Ureter (tissue), 1 donor: ENCODE measurements around a stretch of chr3.

GRCh38 chr3:47851262-47851770 lies 48.4 kb downstream of the DHX30 start:
- PRO-cap: no peak

GRCh38 chr3:48215294-48216409 lies 7.6 kb upstream of the CAMP start:
- PRO-cap: unidirectional peak, plus-strand start at chr3:48215616

DNA sequence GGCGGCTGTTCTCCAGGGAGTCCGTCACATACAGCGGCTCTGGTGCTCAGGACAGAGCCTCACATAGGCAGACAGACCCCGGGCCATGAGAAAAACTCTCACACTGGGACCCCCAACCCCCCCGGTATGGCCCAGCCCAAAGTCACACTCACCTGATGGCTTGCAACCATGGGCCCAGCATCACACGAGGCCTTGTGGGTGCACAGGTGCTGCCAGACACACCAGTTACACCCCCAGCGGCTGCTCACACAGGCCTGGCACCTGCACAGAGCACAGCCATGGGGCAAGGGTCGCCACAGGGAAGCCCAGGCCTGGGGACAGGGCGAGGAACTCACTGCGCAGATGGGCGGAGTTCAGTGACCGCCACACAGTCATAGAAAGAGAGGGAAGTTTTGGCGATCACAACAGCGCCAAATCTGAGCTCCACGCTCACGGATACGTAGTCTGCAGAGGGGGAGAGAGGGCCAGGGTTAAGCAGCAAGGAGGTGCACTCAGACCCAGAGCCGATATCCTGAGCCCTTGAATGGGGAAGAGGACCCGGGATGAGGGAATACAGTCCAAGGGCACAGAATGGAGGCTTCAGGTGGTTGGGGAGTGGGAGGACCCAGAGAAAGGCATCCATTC lies 9.3 kb downstream of the PLXNB1 start:
- PRO-cap: no peak

DNA sequence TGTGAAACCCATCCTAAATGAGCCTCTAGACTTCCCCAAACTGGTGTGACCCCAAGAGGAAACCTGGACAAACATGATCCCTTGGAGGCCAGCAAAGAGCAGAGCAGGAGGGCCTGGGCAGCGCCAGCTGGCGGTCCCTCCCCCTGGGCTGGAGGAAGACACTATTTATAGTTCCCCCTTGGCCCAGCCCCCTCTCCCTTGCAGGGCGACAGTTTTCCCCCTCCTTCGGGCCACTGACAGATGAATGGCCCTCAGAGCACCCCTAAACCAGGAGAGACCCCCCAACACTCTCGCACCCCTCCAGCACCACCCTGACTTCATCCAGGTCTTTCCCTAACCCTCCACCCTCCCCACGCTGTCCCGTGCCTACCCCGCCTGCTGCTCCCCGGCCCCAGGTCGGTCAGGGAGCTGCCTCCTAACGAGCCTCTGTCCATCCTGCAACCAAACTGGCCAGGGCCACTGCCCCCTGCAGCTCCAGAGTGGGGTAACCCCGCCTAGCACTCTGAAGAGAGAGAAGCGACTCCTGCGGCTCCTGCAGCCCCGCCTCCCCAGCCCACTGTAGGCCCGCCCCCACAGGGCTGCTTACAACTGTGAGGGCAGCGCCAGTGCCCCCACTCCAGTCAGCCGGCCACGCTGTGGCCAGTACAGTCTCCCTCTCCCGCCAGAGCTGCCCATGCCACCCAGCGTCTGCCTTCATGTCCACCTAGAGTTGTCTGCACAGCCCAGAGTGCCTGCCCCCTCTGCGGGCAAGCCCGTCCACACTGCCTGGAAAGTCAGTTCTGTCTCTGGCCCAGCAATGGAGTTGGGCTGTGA lies 2.7 kb downstream of the UCN2 start:
- PRO-cap: no peak

DNA sequence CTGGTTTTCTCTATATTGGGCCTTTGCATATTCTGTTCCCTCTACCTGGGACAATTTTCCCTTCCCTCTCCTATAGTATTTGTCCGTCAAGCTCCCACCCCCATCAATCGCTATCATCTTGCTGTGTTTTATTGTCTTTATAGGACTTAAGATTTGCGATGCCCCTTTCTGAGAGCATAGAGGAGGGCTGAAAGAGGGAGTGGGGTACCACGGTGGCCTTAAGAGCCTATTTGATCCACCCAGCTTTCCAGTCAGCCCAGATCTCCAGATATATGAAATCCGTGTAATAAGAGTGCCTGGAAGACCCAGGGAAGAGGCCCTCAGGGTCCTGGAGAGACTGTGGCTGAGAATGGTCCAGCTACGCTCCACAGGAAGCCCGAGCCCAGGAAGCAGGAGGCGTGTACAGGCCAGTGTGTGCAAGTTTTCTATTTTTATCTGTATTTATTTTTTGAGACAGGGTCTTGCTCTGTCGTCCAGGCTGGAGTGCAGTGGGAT lies 827 bp upstream of the NCKIPSD start:
- PRO-cap: no peak

GRCh38 chr3:48691968-48692311 lies 6.2 kb upstream of the NCKIPSD start:
- PRO-cap: no peak

GRCh38 chr3:48694439-48695147 lies 8.9 kb upstream of the NCKIPSD start:
- PRO-cap: unidirectional peak, plus-strand start at chr3:48695005

GRCh38 chr3:48739875-48740835 lies 23.1 kb upstream of the IP6K2 start:
- PRO-cap: no peak

DNA sequence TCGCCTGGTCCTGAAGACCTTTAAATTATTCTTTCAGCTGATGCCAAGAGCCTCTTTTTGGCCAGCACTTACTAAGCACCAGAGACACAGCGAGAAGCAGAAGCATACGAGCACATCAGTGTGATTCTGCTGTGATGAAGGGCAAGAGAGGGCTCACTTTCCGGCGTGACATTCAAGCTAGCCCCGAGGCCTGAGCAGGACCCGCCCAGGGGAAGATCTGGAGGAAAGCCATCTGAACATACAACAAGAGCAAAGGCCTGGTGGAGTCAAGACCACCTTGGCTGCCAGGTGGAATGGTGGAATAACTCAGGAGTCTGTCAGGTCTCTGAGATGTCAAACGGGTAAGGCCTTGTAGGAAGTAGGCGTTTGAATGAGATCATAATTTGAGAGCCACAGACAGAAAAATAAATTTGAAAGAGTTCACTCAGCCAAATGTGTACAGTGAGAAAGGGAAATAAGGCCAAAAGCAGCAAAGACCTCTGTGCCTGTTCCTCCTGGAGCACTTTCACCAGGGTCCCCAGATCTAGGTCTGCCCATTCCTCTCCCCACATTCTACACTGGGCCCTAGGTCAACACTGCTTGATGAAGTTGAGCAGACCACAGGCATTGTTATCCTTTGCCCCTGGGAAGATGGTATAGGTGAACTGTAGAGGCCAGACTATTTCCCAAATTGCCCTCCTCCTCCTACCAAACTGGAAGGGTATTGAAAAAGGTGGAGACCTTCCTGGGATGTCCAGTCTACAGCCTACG lies 569 bp upstream of the PRKAR2A start:
- PRO-cap: no peak

GRCh38 chr3:48919373-48919626 lies 658 bp downstream of the ARIH2 start:
- PRO-cap: no peak

DNA sequence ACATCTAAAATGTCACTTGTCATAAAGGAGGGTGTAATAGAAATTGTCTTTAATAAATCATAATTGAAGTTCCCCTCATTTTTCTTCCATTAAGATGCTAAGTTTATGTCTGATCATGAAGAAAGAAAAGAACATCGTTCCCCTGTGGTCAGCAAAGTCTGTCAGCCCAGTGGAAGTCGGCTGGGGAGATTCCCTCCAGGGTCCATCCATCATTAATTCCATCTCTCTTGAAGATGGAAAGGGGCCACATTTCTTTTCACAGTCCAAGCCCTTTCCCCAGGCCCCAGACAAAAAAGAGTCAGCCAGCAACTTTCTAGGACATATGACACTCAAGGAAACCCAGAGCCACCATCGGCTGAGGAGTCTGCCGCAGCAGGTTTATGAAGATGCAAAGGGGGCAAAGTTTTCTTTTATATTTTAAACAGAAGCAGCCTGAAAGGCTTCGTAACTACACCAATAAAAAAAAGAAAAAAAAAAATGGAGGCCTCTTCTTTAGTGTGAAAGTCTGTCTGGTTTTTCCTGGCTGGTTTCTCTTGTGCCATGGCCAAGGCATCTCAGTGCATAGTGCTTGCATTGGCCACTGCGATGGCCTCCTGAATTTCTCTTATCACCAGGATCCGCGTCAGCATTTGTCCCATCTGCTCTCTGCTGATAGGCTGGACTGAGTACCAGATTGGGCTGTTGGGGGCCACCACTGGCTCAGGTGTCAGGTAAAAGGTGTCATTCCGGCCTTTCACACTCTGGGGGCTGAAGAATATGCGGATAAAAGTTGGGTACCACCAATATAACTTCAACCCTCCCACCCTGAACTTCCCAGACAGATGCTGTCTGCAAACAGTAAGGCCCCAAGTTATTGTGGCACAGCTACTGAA lies 936 bp upstream of the IMPDH2 start:
- PRO-cap: no peak

GRCh38 chr3:49133310-49134152 lies 681 bp upstream of the LAMB2 start:
- PRO-cap: unidirectional peak, plus-strand start at chr3:49133747; unidirectional peak, plus-strand start at chr3:49133849

GRCh38 chr3:49362419-49362643 lies 4.2 kb upstream of the GPX1 start:
- PRO-cap: no peak

- PRO-cap: no peak
Measured at GRCh38 chr3:49554817-49555418, 641 bp downstream of the BSN start.

- PRO-cap: no peak
Measured at GRCh38 chr3:49647598-49648175, 26.5 kb upstream of the APEH start.

GRCh38 chr3:49686661-49687742 lies 2.3 kb downstream of the MST1 start:
- PRO-cap: no peak

DNA sequence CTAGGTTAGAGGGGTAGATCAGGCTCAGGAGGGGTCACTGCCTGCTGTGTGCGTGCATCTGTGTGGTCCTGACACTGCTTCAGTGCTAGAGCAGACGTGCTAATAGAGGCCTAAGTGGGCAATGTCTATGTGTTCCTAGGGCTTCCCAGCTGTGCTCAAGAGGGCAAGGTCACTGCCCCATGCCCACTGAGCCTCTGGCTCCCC lies 1.1 kb downstream of the MST1 start:
- PRO-cap: no peak

DNA sequence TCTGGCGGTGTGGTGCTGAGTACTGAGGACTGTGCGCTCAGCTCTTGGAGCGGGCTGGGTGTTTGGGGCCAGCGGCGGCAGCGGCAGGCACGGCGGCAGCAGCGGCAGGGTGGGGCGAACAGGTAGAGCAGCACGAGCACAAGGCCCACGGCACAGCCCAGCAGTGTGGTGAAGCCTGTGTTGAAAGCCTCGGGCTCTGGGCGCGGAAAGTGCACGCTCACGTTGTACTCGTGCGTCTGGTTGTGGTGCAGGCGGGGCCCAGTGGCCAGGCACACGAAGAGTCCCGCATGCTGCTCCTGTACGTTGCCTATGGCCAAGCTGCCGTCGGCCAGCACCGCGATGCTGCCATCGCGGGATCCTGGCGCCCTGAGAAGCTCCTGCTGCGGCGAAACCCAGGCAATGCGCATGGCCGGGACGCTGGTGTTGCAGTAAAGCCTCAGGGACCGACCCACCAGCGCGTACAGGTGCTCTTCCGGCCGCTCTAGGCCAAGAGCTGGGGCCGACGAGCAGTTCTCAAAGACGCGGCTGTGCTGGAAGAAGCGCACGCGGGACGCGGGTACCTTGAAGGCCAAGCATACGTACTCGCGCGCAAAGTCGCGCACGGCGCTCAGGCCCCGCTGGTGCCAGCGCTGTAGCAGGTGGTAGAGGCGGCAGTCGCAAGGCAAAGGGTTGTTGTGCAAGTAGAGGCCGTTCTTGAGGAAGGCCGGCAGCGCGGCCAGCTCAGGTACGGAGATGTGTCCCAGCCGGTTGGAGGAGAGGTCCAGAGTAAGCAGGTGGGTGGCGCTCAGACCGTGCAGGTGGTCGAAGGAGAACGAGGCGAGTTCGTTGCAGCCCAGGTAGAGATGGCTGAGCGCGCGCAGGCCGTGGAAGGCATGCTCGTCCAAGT lies 1.1 kb downstream of the AMIGO3 start:
- PRO-cap: bidirectional peak, plus-strand start at position 519 of the sequence, minus-strand start at position 385 of the sequence

DNA sequence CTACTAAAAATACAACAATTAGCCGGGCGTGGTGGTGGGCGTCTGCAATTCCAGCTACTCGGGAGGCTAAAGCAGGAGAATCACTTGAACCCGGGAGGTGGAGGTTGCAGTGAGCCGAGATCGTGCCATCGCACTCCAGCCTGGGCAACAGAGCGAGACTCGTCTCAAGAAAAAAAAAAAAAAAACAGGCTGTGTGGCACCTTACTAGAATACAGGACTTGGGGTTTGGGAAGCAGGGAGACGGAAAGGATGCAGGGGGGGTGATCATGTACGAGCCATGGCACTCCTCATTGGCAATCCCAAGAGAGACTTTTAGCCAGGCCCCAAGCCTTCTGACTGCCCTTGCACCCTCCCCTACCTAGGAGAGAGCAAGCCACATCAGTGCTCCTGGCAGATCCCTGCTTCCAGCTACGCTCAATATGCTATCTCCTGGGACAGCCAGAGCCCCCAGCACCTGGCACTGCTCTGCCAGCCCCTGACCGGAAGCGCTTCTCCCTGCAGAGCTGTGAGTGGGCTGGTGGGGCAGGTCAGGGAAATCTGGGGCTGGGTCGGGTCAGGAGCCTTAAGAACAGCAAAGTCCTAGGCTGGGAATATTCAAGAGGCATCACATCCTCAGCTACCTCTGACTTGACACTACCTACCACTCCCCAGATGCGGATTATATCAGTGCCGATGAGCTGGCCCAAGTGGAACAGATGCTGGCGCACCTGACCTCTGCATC lies 825 bp upstream of the AMIGO3 start:
- PRO-cap: no peak

GRCh38 chr3:49720870-49722117 lies 1.8 kb upstream of the AMIGO3 start:
- PRO-cap: no peak